AG04449 (cell line): ENCODE measurements around the gene FABP3.

DNA sequence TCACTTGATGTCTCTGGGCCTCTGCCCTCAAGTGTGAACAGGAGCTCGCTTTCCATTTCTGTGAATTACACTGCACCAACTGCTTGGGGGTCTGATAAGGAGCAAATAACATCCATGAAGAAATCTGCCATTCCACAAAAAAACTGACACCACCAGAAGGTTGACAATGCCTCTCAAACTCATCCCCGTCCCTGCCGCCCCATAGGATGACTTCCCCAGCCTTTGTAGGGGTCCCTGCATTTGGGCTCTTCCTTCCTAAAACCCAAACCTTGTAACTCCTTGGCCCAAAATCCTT lies 7.5 kb upstream of the MATN1 start:
- RRBS, result no CpG with 5 or more reads among the region's 3 CpGs

DNA sequence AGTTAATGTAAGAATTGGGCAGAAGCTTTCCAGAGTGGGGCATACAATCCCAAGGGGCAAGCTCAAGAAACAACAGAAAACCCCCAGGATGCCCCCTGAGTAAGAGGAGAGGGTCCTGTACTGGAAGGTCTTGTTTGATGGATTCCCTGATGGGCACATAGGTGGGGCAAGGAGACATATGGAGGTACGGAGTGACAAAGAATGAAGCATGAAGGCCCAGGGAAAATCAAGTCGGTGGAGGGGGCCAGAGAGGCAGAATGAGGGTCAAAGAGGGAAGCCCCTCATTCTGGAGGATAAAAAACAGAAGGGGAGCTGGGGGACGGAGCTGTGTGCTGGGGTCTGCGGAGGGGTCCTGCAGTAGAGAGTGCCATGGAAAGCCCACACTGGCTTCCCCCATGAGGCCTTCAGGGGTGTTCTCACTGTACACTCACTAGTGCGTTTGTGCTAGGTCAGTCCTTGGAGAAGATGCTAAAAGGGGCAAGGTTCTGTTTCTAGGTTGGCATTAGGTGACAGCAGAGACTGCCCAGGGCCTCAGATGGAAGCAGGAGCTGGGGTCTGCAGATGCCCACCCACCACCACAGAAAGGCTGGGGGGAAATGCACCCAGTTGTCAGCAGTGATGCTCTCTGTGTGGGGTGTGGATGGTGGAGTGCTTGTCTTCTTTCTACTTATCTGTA lies 12.5 kb upstream of the MATN1 start:
- RRBS, result no CpG with 5 or more reads among the region's 5 CpGs

GRCh38 chr1:30744051-30744564 lies 13.5 kb downstream of the LAPTM5 start:
- RRBS, result no CpG with 5 or more reads among the region's 7 CpGs

- RRBS, result no CpG with 5 or more reads among the region's 20 CpGs
Measured at GRCh38 chr1:30749445-30750387, 7.9 kb downstream of the LAPTM5 start.

DNA sequence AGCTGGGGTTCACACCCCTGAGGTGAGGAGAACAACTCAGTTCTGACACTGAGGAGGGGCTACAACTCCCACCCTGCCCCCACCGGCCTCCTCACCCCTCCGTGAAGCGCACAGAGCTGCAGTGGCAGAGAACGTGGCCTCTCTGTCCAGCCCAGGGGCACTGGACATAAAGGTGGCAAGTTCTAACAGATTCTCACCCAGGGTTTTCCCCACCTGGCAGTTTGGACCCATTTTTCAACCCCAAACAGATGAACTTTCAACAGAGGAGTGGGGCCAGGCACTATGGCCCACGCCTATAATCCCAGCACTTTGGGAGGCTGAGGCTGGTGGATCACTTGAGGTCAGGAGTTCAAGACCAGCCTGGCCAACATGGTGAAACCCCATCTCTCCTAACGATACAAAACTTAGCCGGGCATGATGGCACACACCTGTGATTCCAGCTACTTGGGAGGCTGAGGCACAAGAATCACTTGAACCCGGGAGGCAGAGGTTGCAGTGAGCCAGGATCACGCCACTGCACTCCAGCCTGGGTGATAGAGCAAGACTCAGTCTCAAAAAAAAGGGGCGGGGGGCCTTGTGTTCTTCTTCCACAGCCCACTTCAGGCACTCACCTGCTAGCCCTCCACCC lies 6.3 kb downstream of the LAPTM5 start:
- RRBS, result no CpG with 5 or more reads among the region's 10 CpGs

DNA sequence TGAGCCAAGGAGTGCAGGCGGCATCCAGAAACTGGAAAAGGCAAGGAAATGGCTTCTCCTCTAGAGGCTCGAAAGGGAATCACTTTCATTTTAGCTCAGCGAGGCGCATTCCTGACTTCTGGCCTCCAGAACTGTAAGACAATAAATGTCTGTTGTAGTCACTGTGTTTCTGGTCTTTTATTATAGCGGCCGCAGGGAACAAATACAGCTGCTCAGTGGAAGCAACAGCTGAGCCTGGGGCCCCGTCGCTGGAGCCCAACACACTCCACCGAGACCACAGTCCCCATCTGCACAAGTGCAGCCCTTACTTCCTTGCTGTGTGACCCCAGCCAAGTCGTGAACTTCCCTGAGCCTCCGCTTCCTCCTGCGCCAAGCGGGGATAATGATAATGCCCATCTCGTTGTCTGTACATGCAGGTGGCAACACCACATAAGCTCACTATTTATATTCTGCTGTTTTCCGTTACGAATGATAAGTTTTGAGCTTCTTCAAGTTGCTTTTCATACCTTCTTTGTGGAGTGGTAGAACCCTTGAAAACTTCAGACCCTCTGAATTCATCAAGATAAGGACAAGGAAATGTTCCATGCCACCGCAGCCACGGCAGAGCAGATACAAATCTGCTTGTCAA lies 3.1 kb upstream of the LAPTM5 start:
- RRBS, result no CpG with 5 or more reads among the region's 18 CpGs

DNA sequence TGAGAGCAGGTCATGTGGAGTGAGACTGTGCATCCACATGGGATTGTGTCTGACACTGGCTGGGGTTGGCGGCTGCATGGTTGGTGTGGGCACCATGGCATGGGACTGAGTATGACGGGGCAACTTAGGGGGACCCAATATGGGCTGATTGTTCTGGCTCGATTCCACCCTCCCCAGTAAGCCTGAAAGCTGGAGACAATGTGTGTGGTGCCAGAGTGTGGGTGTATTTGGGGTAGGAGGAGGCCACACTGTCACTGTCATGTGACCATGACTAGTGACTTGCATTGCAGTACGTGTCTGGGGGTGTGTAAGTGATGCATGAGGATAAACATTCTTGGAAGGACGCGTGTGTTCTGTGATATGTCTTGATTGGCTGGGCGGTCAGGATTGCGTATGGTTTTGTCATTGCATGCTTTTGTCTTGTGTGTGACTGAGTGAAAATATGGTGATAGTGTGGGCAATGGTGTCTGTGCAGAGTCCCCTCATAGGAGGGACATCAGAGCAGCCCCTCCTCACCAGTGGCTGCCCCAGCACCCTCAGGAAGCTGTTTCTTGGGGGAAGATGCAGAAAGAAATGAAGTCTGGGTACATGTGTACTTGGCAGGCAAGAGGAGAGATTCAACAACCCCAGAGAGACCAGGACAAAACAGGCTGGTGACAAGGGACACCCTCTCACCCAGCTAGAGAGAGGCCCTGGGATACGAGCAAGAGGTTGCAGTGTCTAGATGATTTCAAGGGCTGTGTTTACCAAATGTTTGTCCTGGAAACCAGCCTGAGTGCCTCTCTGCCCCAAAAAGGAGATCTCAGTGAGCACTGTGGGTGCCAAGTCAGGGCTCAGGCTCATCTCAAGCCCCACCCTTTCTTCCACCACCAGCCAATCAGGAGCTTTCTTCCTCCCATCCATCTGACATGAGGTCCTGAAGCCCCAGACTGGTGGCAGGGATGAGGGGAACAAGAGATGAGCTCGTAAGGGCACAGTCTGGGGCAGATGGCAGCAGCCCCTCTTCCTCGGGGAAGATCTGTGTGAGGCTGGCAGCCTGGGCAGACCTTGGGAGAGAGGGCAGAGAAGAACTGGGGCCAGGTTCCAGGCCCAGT lies 36.2 kb downstream of the SDC3 start:
- RRBS, result no CpG with 5 or more reads among the region's 11 CpGs

DNA sequence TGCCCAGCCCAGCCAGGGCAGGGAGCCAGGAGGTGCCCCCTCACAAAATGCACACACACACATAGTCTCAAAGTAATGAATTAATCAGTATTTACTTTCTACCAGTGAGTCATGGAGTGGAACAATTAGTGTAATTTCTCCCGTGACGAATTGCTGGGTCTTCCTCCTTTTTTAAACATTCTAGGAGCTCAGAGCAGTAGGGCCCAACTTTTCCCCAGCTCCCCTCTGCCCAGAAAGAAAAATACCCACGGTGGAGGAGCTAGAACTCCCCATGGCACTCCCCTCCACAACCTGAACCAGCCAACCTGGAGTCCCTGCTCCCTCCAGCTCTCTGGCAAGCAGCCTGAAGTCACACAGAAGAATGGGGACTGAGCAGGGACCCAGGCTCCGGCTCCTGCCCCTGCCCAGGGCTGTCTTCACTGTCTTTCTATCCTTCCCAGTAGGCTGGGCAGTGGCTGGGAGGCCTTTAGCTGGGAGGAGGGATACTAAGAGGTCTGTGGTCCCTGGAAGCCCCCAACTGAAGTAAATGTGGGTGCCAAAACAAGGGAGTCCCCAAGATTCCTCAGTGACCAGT lies 29.2 kb downstream of the SDC3 start:
- RRBS, result no CpG with 5 or more reads among the region's 4 CpGs

GRCh38 chr1:30881742-30882149 lies 26.8 kb downstream of the SDC3 start:
- RRBS, result no CpG with 5 or more reads among the region's 7 CpGs

DNA sequence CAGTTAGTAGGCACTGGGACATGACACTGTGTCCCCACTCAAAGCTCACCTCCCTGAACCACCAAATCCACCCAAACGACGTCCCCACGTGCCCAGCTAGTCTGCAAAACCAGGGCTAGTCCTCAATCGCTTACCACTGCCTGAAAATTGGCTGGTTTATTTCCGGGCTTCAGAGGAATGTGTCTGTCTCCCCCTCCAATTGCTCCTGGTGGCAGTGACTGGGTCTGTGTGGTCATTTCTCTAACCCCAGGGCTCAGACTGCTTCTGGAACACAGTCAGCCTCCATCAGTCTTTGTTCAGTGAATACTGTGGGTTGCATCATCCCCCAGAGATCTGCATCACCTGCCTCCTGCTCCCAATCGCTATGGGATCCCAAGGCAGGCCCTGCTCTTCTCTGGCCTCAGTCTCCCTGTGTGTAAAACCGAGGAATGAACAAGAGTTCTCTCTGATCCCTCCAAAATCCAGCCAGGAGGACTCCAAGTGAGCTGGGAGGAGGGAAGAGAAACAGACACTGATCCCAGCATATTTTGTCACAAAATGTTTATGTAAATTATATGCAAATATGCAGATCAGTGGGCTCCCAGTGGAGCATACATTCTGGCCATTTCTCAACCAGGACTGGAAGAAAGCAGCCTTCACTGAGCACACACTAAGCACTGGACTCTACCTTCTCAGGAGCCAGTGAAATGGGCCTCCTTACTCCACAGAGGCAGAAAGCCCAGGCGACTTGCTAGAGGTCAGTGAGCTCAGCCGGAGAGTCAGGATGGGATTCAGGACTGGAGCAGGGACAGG lies 20.9 kb downstream of the SDC3 start:
- RRBS, result no CpG with 5 or more reads among the region's 9 CpGs

- RRBS, result no CpG with 5 or more reads among the region's 2 CpGs
Measured at GRCh38 chr1:30966658-30967066, 58.1 kb upstream of the SDC3 start.

DNA sequence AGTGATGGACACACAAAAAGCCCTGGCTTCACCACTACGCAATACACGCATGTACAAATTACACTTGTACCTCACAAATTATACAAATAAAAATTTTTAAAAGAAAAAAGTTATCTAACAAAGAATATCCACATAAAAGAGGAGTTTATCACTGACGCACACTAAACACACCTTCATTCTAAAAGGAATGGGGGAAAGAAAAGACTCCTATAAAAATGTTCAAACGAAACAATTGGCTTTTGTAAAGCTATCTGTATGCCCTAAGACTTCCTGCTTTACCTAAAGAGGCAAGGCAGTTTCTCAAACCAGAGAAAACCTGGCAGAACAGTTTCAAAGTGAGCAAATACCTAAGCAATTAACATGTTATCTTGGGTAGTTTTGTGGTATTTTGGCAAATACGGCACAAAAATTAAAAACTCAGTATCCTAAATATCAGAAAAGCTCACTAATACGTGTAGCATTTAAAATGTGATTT lies 2.0 kb downstream of the PUM1 start:
- RRBS, result no CpG with 5 or more reads among the region's 6 CpGs

- RRBS, result no CpG with 5 or more reads among the region's 13 CpGs
Measured at GRCh38 chr1:31066052-31066388, 503 bp upstream of the PUM1 start.

GRCh38 chr1:31363871-31364440 lies 8.9 kb downstream of the FABP3 start:
- RRBS, result no CpG with 5 or more reads among the region's 2 CpGs

- RRBS, result no CpG with 5 or more reads among the region's 6 CpGs
Measured at GRCh38 chr1:31368395-31369598, 4.1 kb downstream of the FABP3 start.

DNA sequence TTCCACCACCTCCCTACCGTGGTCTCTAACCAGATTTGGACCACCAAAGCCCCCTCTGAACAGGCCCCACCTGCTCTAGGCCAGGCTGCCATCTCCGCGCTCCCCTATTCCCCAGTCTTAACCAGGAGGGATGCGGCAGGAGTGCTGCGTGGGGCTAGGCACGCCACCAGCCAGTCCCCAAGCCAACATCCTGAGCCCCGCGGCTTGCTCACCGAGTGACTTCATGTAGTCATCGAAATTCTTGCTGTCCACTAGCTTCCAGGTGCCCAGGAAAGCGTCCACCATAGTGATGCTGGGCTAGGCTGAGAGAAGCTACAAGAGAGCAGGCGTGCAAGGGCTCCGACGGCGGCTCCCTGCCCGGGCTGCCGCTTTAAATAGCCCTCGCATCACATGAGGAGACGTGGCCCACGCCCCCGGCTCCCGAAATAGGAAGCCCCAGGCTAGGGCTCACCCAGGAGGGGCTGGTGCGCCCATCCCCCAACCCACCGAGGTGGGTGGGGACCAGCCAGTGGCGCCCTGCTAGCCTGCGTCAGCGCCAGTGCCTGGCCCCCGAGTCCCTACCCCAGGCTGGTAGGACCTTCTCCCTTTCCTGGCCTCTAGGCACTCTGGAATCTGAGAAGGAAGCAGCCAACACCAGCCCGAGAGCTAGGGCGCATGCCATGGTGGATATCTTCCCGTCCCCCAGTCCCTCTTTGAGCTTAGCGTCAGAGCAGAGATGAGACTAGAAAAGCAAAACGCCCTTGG lies at the start of gene FABP3:
FABP3 (minus strand) TSS at position 347 of the 744 bp plus-strand sequence.
- RRBS, result 4% methylated on average over 6 of the region's 33 CpGs

GRCh38 chr1:31381351-31382170 lies 8.7 kb upstream of the FABP3 start:
- RRBS, result no CpG with 5 or more reads among the region's 6 CpGs

GRCh38 chr1:31501269-31501692 lies 75.0 kb upstream of the TINAGL1 start:
- RRBS, result no CpG with 5 or more reads among the region's 7 CpGs

DNA sequence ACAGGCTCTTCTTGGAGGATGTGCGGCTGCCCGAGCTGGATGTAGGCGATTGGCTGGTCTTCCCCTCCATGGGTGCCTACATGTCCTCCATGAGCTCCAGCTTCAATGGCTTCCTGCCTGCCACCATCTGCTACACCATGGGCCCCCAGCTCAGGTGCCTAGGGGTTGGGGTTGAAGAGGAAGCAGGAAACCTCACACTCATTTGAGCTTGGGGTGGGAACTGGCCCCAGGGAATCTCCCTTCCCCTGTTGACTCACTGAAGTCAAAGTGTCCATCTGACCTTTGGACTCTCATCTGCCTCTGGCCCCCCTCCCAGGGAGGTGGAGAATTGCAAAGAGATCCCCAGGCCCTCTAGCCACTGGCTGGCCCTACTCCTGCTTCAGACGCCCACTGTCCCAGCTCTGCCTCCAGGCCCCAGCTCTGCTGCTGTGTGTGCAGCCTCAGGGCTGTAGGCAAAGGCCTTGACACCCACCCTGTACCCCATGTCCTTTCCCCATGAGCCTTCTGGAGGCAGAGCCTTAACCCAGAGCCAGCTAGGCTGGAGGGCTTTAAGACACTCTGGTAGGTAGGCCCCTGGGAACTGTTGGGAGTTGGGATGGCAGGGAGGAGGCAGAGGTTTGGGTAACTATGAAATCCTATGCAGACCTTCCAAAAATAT lies 67.1 kb upstream of the TINAGL1 start:
- RRBS, result no CpG with 5 or more reads among the region's 4 CpGs

- RRBS, result no CpG with 5 or more reads among the region's 13 CpGs
Measured at GRCh38 chr1:31549489-31550226, 26.7 kb upstream of the TINAGL1 start.